BE2C (cell line): Measurements from ENCODE around the genes OTX2, SLC35F4, ACTR10 and CCDC175.

DNA sequence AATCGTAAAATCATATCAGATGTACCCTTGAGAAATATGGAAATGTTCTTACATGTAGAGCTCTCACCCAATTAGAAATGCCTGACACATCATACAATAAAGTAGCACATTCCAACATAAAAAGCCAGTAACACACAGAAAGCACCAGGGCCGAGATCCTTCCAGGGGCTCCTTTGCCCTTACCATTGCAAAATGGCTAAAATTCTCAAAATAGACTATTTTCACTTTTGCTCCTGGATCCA lies 2.9 kb downstream of the OTX2 start:
- RRBS, result no CpG with 5 or more reads among the region's 2 CpGs

- RRBS, result no CpG with 5 or more reads among the region's 14 CpGs
Observed at GRCh38 chr14:56810328-56810837, at the start of gene OTX2. TSS of gene OTX2 (minus strand) at chr14:56810479.

DNA sequence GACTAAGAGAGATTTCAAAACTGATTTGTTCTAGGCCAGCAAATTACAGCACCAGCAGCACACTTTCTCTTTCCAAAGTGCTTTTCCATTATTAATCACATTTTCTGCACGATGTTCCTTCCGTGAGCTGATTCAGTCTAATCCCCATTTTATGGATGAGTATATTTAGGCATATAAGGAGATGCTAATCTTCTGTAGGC lies 163.3 kb downstream of the SLC35F4 start:
- RRBS, result no CpG with 5 or more reads among the region's 2 CpGs

DNA sequence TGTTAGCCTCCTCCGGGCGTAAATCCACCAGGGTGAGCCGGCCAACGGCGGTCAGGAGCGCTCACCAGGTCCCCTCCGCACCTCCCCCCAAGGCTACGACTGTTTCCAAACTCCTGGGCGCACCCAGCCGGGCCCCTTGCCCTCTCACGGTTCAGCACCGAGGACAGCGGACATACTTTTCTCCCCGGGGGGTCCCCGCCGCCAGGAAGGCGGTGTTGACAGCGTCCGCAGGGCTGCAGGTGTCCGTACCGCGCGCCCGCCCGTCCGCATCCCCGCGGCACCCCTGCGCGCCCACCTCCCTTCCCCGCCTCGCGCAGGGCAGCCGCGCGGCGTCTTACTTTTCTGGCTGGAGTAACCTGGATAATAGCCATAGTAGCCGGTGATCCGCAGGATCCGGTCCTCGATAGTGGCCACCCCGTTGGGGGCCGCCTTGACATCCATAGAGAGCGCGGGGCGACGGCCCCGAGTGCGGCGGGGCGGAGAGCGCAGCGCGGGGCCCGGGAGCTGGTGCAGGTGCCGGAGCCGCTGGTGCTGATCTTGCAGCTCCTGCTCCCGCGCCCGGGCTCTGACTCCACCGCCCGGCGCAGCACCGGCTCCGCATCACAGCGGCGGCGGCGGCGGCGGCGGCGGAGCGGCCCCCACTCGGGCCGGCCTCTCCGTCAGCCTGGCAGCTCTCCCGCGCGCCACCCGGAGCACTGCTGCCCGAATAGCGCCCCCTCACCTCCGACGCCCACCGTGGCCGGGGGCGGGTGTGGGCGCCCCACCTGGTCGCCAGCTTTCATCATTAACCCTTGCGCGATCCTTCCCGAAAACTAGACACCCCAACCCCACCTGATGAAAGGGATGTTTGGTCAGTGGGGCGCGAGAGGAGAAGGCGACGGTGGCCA lies at the start of gene SLC35F4:
Gene SLC35F4, minus strand, starts transcription at position 708 of the 887 bp plus-strand sequence.
- RRBS, result 27% methylated on average over 51 of the region's 97 CpGs

DNA sequence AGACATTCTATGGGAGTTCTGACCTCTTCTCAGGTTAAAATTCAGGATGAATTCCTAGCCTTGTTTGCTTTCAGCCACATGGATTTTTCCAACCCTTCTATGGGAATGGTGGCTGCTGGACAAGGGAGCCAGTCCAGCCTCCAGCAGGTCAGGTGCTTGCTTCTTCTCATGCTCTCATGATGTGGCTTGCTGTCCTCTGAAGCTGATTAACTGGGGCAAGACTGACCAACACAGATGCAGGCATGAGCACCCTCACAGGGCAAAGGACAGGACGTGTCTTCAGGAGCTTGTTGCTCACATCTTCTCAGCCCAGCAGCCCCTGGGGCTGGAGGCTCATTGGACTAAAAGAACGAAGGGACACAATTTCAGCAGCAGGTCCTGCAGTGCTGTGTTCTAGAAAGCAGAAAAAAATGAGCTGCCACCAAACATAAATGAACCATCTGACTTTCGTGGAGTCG lies 97.3 kb upstream of the SLC35F4 start:
- RRBS, result no CpG with 5 or more reads among the region's 4 CpGs

GRCh38 chr14:58199570-58200815 lies at the start of gene ACTR10:
TSS of gene ACTR10 (plus strand) at chr14:58200149.
- RRBS, result 1% methylated on average over 16 of the region's 93 CpGs

GRCh38 chr14:58351012-58351673 lies 44.6 kb upstream of the TOMM20L start:
- RRBS, result no CpG with 5 or more reads among the region's 8 CpGs

GRCh38 chr14:58362756-58363025 lies 33.0 kb upstream of the TOMM20L start:
- RRBS, result no CpG with 5 or more reads among the region's 5 CpGs

DNA sequence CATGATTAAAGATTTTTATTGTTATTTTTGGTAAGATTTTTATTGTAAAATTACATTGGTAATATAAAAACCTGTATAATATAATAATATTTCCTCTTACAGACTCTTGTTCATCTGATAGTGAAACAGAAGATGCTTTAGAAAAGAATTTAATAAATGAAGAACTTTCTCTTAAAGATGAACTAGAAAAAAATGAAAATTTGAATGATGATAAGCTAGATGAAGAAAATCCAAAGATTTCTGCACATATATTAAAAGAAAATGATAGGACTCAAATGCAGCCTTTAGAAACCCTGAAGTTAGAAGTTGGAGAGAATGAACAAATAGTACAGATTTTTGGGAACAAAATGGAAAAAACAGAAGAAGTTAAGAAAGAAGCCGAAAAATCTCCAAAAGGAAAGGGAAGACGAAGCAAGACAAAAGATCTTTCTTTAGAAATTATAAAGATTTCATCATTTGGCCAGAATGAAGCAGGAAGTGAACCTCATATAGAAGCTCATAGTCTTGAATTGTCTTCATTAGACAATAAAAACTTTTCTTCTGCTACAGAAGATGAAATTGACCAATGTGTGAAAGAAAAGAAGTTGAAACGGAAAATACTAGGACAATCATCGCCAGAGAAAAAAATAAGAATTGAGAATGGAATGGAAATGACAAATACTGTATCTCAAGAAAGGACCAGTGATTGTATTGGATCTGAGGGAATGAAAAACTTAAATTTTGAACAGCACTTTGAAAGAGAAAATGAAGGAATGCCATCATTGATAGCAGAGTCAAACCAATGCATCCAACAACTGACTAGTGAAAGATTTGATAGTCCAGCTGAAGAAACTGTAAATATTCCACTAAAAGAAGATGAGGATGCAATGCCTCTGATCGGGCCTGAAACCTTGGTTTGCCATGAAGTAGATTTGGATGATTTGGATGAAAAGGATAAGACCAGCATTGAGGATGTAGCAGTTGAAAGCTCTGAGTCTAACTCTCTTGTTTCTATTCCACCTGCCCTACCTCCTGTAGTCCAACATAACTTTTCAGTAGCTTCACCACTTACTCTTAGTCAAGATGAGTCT lies 31.3 kb upstream of the TOMM20L start:
- RRBS, result no CpG with 5 or more reads among the region's 5 CpGs

GRCh38 chr14:58645587-58646127 lies 7.9 kb downstream of the DACT1 start:
- RRBS, result no CpG with 5 or more reads among the region's 23 CpGs

DNA sequence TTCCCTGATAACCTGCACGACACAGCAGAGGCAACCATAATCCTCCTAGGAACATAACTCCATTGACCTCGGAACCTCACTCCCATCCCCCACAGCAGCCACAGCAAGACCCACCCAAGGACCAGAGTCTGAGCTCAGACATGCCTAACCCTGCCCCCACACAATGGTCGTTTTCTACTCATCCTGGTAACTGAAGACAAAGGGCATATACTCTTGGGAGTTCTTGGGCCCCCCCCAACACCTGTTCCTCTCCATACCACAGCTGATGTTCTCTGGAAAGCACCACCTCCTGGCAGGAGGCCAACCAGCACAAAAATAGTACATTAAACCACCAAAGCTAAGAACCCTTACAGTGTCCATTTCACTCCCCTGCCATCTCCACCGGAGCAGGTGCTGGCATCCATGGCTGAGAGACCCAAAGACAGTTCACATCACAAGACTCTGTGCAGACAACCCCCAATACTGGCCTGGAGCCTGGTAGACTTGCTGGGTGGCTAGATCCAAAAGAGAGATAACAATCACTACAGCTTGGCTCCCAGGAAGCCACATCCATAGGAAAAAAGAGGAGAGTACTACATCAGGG lies 80.6 kb upstream of the DAAM1 start:
- RRBS, result no CpG with 5 or more reads among the region's 4 CpGs

DNA sequence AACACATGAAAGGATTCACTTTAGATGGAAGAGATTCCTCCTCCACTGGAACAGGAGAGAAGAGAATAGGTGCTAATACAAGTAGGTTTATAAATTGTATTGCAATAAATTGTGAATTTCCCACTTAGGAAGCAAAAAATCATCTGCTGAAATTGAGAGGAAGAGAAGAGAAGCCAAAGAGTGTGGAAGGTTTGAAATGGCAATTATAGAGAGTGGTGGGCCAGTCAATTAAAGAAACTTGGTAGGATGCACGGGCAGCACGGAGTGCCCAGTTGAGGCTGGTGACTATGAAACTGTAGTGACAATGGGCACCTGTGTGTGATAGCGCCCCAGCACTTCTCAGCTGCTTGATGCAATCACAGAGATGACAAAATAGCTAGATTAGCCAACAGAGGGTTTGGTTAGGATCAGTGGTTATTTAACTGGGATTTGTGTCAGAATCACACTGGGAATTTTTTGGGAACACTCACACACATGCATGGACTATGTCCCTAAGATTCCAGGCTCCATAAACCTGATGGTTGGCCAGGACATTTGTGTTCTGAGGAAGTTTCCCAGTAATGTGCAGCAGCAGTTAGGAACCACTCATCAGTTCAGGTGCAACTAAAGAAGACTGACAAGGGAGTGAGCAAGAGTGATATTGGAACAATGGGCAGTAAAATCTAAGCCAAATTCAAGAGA lies 51.3 kb upstream of the DAAM1 start:
- RRBS, result no CpG with 5 or more reads among the region's 3 CpGs

- RRBS, result no CpG with 5 or more reads among the region's 7 CpGs
Observed at GRCh38 chr14:59269128-59269882, 80.8 kb downstream of the DAAM1 start.

GRCh38 chr14:59314223-59314547 lies 125.7 kb downstream of the DAAM1 start:
- RRBS, result no CpG with 5 or more reads among the region's 1 CpG

DNA sequence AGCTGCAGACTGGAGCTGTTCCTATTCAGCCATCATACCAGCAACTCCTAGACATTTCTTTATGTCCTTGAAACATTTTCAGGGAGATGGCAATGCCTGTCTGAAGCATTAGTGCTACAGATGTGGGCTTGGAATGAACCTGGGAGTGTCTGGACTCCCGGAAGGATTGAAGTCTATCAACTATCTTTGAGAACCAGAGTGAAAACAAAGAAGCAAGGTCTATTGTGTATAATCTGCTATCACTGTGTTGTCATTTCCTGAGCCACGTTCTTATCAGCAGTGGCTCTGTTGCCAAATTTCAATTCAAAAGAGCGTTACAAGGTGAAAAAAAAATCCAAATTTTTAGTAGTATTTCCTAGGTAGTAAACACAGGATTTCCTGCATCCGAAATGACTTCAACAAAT lies 58.8 kb downstream of the GPR135 start:
- RRBS, result no CpG with 5 or more reads among the region's 4 CpGs

DNA sequence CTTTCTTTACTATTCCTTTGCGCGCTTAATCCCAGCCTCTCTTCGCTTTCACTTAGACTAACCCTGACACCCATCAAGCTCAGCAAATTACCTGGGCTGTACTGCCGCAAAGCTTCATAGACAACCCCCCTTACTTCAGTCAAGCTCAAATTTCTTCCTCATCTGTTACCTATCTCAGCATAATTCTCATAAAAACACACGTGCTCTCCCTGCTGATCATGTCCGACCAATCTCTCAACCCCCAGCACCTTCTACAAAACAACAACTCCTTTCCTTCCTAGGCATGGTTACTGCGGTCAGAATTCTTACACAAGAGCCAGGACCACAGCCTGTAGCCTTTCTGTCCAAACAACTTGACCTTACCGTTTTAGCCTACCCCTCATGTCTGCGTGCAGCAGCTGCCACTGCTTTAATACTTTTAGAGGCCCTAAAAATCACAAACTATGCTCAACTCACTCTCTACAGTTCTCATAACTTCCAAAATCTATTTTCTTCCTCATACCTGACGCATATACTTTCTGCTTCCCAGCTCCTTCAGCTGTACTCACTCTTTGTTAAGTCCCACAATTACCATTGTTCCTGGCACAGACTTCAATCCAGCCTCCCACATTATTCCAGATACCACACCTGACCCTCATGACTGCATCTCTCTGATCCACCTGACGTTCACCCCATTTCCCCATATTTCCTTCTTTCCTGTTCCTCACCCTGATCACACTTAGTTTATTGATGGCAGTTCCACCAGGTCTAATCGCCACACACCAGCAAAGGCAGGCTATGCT lies 17.7 kb downstream of the GPR135 start:
- RRBS, result no CpG with 5 or more reads among the region's 12 CpGs

DNA sequence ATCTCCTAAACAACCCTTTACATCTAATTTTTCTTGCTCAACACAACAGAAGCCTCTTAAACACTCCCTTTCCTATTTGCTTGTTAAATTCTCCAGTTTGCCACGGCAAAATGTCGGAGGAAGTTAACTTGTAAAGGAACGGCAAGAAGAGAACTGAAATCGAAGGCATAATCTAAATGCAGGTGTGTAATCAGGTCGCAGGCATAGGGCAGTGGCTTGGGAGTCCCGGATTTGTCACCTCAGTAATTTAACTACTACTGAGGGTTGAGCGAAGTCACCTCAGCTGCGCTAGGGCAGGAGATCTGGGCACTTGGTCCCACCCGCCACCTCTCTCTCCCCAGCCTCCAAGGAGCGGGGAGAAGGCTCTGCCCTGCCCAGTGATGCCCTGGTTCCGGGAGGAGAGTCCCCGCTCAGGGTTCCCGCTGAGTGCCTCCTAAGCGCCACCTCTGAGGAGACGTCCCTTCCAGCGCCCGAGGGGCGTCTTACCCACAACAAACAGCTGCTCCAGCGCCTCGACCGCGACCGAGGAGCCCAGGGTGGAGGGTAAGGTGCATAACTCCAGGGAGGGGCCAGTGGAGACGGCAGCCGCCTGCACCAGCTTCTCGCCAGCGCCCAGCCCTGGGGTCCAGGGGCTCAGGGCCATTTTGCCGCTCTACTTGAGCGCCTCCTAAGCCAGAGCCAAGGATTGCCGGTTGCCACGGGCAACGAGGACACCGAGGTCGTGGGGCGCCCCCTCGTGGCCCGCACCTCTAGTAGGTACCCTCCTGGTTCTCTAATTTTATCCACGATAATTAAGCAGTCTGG lies at the start of gene CCDC175:
Gene CCDC175, minus strand, starts transcription at position 680 of the 804 bp plus-strand sequence.
- RRBS, result no CpG with 5 or more reads among the region's 38 CpGs

GRCh38 chr14:59695013-59695662 lies 118.5 kb upstream of the CCDC175 start:
- RRBS, result no CpG with 5 or more reads among the region's 6 CpGs

DNA sequence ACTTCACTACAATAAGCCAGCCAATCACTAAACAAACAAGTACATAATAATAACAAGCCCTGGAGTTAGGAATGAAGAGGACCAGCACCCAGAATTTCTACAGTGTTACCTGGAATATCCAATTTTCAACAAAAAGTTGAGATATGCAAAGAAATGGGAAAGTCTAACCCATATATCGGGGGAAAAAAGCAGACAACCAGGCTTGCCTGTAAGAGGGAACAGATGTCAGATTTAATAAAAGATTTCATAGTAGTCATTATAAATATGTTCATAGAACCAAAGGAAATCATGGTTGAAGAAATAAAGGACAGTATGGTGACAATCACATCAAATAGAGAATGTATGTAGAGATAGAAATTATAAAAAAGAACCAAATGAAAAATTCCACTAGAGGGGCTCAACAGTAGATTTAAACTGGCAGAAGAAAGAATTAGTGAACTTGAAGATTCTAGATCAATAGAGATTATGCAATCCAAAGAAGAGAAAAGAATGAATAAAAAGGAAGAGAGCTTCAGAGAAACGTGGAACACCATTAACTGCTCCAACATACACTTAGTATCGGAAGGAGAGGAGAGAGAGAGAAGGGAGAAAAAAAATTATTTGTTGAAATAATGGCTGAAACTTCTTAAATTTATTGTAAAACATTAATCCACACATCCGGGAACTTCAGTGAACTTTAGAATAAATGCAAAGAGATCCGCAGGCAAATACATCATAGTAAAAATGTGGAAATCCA lies 36.0 kb downstream of the PCNX4 start:
- RRBS, result no CpG with 5 or more reads among the region's 5 CpGs

DNA sequence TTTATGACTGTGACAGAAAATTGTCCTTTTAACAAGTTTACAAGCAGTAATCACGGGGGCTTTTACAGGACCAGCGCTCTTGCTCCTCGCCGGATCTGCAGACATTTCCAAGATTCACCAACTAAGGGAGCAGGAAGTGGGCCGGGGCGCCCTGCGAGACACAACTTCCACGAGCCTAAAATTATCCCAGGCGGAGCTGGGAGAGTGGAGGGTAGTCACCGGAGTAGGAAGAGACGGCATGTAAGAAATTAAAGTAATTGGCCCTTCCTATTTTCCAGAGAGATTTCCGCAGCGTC lies 5.5 kb downstream of the SIX1 start:
- RRBS, result 15% methylated on average over 7 of the region's 13 CpGs